Metastatic Liver Carcinoma in the Adrenal Gland (tissue), 2 donors: ENCODE measurements around a stretch of chr7.

DNA sequence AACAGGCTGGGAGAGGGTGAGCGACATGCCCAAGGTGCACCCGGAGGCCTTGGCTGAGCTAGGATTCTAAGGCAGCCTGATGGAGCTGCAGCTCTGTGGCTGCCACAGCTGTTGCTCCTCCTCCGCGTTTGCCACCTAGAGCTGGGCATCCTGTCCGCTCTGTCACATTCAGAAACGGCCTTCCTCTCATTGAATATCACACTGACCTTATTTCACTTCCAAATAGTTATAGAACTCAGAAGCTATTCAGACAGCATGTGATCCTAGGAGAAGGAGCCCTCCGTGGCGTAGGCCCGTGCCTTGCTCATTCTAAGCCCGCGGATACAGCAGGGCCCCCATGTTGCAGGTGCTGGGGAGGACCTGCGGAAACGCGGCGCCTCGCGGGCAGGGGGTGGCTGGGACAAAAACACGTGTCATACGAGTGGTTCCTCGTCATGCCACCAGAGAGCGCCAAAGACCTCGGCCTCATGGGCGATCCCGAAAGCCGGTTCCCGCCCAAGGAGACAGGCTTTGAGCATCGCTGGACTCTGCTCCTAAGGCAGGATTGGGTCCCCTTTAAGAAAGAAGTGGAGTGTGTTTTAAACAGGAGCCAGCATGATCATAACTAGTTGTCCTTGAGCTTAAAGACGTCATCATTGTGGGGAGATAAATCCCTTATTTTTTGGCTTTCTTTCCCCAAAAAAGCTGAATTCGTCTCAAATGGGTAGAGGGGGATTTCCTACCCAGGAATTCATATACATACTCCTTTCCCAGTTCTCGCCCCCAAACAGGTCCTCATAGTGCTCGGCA lies 17.8 kb upstream of the FIGNL1 start:
- PRO-cap, 2 experiments: no peak in any of the 2 experiments

GRCh38 chr7:50616143-50616670 lies 51.0 kb upstream of the DDC start:
- PRO-cap, 2 experiments: no peak in any of the 2 experiments

DNA sequence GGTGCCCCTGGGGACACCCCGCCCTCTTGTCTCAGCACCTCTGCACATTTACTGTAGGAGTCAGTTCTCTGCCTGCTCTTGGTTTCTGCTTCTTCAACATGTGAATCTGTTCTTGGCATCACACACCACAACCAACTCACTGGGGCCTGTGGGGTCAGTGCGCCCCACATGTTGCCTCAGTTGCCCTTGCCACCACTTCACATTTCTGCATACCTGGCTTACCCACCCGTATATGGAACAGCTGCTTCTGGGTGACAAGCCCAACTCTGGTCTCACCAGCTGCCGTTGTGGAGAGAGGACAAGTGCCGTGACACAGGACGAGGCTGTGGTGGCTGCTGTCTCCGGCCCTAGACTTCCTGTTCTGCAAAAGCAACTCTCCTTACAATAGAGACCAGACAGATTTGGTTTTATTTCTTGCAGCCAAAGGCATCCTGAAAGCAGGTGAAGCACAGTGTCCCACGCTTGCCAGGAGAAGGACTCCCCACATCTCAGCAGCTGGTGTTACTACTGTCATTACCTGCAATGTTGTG lies 96.4 kb upstream of the DDC start:
- PRO-cap, 2 experiments: no peak in any of the 2 experiments

DNA sequence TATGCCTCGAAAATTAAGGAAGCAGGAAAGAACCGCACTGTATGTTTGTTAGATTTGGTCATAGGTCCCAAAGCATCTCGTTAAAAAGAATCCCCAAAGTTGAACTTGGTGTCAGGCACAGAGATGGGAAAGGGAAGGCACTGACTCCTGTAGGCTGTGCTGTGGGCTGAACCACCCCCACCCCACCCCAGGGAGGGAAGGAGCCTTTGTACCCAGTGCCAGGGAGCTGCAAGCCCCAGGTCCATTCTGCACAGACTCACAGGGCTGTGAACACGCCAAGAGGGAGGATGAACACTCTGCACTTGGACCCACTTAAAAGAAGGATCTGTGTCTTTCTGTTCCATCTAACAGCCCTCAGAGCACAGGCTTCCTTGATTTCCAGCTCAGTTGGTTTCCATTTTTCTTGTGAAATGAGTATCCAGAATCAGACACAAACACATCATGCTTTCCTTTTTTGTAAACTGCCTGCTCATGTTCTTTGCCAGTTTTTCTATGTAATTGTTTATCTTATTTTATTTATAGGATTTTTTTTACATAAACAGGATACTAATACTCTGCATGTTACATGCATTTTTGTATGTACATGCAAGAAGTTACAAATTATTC lies 84.9 kb downstream of the GRB10 start:
- PRO-cap, 2 experiments: no peak in any of the 2 experiments

DNA sequence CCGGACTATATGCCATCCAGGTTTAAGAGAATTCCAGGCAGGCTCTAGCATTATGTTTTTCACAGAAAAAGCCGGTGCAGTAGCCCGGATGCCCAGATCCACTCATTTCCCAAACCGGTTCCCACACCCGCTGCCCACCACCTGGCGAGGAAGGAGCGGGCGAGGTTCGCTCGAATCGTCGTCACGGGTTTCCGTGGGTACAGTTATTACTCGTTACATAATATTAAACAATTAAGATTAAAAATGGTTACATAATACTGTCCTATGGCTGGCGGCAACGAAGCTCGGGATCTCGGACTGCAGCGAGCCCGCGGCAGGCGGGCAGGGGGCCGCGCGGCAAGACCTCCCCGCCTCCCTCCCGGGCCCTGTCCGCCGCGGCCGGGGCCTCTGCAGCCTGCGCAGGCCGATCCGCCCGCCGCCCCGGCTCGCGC lies 740 bp downstream of the GRB10 start:
- PRO-cap, 2 experiments: no peak in any of the 2 experiments

DNA sequence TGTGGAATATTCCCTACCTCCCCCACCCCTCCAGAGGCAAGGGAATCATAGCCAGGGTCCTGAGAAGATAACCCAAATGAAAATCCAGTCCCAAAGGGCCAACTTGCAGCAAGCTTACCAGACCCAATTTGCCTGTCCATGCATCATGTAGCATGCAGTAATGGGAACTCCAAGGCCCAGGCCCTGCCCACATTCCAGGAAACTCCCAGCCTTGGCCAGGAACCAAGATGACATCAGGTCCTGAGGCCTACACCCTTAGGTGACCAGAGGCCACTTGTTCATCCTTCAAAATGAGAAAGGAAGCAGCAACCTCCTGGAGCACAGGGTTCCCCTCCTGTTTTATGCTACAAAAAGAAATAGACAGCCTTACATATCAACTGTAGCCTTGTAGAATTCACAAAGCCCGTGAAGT lies 30.1 kb upstream of the GRB10 start:
- PRO-cap, 2 experiments: no peak in any of the 2 experiments

GRCh38 chr7:50898578-50898959 lies 115.9 kb upstream of the GRB10 start:
- PRO-cap, 2 experiments: no peak in any of the 2 experiments

DNA sequence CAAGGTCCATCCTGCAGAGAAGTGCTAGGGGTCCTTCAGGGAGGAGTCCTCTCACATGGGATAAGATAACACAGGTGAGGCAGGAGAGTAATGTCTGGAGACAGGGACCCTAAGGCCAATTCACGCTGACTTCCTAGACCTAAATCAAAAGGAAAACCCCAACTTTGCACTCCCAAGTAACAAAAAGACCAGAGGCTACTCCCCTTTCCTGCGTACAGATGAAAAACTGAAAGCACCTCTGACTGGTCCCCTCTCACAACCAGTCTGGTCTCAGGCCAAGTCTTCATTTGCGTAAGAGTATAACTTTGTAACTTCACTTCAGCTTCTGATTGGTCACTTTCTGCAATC lies 74.8 kb downstream of the COBL start:
- PRO-cap, 2 experiments: no peak in any of the 2 experiments

DNA sequence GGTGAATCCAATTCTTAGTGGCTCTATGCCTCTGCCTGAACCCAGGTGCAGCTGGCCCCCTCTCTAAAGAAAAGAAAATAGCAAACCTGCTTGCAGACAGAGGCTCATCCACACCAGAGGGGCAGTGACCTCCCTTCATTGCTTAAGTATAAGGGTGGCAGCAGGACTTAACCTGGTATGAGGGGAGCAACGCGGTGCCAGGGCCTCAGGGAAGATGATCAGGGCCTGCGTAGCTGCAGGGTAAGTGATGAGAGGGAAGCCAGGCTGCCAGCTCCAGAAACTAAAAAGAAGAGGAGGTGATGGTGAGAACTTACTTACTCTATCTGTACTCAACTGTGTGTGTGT lies 10.9 kb upstream of the COBL start:
- PRO-cap, 2 experiments: no peak in any of the 2 experiments

DNA sequence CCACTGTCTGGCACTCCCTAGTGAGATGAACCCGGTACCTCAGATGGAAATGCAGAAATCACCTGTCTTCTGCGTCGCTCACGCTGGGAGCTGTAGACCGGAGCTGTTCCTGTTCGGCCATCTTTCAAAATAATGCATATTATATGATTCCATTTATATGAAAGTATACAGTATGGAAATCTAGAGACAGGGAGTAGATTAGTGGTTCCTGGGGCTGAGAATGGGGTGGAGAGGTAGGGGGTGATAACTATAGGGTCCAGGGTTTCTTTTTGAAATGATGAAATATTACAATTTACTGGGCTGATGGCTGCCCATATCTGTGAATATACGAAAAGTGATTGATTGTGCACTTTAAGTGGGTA lies 3.2 kb upstream of the POM121L12 start:
- PRO-cap, 2 experiments: no peak in any of the 2 experiments

GRCh38 chr7:54664203-54664944 lies 94.6 kb downstream of the SEC61G start:
- PRO-cap, 2 experiments: no peak in any of the 2 experiments

DNA sequence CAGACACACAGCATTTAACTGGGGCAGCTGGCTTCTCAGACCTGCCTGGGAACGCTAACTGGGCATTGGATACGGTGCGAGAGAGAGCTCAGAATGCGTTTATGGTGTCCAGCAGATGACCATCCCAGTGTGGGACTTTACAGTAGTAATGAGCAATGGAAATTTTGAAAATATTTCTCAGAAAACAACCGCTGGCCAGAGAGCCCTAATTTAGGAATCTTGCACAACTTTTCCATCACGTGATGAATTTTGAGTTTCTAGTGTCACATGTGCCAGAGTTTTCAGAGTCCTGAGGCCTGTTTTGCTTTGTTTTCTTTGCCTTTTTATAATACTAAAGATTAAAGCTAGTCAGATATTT lies 78.2 kb upstream of the SEC61G start:
- PRO-cap, 2 experiments: no peak in any of the 2 experiments

DNA sequence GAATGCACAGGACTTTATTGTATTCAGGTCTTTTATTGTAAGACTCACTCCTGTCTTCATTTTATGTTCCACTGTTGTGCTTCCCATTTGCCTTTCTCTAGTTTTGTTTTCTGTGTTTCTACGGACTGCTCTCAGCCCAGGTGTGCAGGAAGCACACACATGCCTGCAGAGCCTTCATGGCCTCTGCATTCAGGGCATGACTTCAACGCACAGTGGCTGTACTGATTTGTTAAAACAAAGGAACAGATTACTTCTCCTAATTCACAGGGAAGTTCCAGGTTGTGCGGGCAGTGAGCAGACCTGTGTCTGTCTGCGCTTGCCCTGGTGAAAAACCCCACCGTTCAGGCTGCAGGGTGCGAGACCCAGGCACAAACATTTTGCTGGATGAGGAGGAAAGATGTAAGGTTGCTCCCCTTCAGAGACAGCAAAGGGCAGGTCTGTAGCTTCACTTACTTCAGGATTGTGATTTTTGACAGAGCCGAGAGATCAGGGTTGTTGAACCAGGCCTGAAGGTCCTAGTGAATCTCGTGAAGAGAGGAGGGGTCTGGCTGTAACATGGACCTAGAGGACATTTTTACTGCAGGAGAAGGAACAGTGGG lies 1.2 kb upstream of the EGFR start:
- PRO-cap, 2 experiments: no peak in any of the 2 experiments

DNA sequence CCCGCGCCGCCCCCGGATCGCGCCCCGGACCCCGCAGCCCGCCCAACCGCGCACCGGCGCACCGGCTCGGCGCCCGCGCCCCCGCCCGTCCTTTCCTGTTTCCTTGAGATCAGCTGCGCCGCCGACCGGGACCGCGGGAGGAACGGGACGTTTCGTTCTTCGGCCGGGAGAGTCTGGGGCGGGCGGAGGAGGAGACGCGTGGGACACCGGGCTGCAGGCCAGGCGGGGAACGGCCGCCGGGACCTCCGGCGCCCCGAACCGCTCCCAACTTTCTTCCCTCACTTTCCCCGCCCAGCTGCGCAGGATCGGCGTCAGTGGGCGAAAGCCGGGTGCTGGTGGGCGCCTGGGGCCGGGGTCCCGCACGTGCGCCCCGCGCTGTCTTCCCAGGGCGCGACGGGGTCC lies 572 bp downstream of the EGFR start:
- PRO-cap, 2 experiments: peak in 2 of 2 experiments; most common plus-strand start position 106 of the sequence (in 2)

GRCh38 chr7:55048245-55048608 lies 29.4 kb downstream of the EGFR start:
- PRO-cap, 2 experiments: no peak in any of the 2 experiments

GRCh38 chr7:55075367-55076028 lies 56.7 kb downstream of the EGFR start:
- PRO-cap, 2 experiments: no peak in any of the 2 experiments

GRCh38 chr7:55110867-55111438 lies 92.1 kb downstream of the EGFR start:
- PRO-cap, 2 experiments: no peak in any of the 2 experiments

GRCh38 chr7:55128888-55129457 lies 110.2 kb downstream of the EGFR start:
- PRO-cap, 2 experiments: no peak in any of the 2 experiments

GRCh38 chr7:55152317-55152768 lies 133.5 kb downstream of the EGFR start:
- PRO-cap, 2 experiments: no peak in any of the 2 experiments

- PRO-cap, 2 experiments: no peak in any of the 2 experiments
These were observed 15.2 kb downstream of the LANCL2 start for GRCh38 chr7:55380139-55381034.